Kidney (tissue), 2 donors: ENCODE results near the gene CCDC141.

DNA sequence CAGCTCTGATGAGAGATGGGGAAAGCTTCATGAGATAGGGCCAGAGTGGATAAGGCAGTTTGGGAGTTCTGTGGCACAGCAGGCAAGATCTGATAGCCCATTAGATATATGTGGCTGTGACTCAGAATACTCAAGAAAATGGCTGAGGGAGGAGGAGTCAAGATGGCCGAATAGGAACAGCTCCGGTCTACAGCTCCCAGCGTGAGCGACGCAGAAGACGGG lies 99.7 kb downstream of the PDE11A start:
- PRO-cap, result no peak
- RRBS, result no CpG with 5 or more reads among the region's 6 CpGs

- PRO-cap, result no peak
- RRBS, result no CpG with 5 or more reads among the region's 11 CpGs
Observed at GRCh38 chr2:178588886-178589782, 108.9 kb downstream of the PLEKHA3 start.

DNA sequence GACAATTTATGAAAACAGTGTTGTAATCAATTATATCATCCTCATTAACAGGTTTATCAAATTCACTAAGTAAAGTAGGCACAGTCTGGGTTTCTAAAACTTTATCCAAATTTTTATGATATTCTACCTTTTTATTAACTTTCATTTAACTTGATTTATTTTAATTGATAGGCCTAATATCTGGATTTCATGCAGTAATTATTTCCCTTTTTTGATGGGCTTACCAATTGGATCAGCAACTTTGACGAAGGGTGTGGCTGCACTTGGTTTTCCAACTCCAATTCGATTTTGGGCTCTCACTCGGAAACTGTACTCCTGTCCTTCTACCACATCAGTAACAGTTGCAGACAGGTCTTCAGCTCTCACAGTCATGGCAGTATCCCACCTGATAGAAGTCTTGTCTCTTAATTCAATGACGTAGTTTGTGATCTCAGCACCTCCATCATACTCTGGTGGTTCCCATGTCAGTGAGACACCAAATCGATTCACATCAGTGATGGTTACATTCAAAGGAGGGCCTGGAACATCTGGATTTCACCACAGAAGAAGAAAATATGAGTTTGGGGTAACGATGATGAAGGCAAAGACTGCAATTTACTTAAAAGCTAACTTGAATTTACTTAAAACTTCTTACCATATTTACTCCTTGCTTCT lies 137.4 kb downstream of the PLEKHA3 start:
- PRO-cap, result no peak
- RRBS, result no CpG with 5 or more reads among the region's 6 CpGs

- PRO-cap, result no peak
- RRBS, result no CpG with 5 or more reads among the region's 5 CpGs
Observed at GRCh38 chr2:178729891-178730230, 77.4 kb downstream of the TTN start.

DNA sequence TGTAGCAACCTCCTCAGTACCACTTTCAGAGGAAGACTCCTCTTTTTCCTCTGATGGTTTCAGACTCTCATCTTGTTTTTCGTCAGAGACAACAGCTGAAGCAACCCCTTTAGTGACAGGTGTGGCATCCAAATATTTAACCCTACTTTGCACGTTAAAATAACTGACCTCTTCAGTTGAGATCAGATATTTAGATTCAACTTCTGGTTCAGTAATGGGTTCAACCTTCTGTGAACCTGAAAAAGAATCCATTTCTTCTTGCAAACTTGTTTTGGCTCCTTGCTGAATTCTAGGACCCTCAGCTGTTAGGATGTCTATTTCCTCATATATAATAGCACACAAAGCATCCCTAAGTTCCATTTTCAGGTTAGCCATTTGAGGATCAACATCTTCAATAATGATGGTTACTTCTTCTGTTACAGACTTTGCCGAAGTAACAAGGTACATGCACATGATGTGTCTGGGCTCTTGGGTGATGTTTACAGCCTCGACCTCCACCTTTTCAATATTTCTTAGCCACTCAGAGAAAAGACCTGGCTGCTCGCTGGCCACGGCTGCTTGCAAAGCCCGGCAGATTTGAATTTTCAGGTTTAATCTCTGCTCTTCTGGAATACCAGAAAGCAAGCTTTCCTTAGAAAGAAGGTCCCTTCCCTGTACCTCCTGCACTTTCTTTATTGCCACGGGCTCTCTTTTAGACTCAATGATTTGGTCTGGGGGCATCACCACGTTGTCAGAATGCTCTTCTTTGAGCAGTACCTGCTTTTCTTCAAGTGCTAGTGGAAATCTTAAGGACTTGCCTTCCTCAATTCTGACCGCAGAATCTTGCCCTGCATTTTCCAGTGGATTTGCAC lies 67.5 kb downstream of the TTN start:
- PRO-cap, result no peak
- RRBS, result no CpG with 5 or more reads among the region's 10 CpGs

DNA sequence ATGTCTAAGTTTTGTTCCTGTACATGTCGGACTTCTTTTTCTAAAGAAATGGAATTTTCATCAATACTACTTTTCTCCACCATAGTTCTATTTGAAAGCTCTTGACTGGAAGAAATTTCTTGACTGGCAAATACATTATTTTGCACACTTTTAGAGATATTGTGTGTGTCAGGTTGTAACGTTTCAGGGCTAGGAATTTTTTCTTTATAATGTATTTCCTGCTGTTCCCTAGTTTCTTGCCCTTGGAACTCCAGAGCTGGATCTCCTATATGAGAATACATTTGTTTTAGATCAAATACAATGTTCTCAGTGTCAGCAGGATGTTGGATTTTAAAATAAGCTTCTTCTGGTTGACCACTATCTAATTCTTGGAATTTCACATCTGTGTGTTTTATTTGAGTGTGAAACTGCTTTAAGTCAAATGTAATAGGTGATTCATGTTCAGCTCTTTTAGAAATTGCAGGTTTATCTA lies 58.9 kb downstream of the TTN start:
- PRO-cap, result no peak
- RRBS, result no CpG with 5 or more reads among the region's 2 CpGs

DNA sequence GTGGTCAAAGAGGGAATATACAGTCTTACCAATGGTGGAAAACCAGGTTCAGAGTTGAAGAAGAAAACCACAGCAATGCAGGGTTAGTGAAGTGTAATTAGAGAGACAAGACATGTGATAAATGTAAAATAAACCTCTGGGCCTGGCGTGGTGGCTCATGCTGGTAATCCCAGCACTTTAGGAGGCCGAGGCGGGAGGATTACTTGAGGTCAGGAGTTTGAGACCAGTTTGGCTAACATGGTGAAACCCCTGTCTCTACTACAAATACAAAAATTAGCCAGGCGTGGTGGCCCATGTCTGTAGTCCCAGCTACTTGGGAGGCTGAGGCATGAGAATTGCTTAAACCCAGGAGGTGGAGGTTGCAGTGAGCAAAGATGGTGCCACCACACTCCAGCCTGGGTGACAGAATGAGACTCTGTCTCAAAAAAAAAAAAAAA lies 2.3 kb downstream of the TTN start:
- PRO-cap, result no peak
- RRBS, result no CpG with 5 or more reads among the region's 4 CpGs

GRCh38 chr2:179049001-179050406 lies at the start of gene CCDC141:
TSS of gene CCDC141 (minus strand) at chr2:179050137.
- PRO-cap, result no peak
- RRBS, result no CpG with 5 or more reads among the region's 16 CpGs

DNA sequence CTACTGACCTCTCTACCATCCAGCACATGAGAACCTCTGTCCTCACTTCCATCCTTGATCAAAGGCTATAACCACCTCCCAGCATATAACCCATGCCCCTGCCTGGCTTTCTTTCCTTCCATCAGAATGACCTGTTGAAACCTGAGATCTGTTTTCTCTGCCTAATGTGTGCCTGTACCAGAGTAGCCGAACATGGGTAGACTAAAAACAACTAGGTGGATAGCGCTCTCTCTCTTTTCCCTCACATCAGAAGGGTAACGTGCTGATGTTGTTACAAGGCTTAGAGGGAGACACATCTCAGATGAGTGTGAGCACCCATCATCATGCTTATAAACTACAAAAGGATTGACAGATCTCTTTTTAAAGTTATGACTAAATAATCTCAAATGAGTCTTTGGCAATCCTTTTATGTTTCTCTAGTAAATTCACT lies 75.4 kb upstream of the CCDC141 start:
- PRO-cap, result no peak
- RRBS, result no CpG with 5 or more reads among the region's 3 CpGs

- PRO-cap, result no peak
- RRBS, result no CpG with 5 or more reads among the region's 4 CpGs
Observed at GRCh38 chr2:179125722-179126751, 76.1 kb upstream of the CCDC141 start.

- PRO-cap, result no peak
- RRBS, result no CpG with 5 or more reads among the region's 6 CpGs
Observed at GRCh38 chr2:179140588-179141444, 90.9 kb upstream of the CCDC141 start.

- PRO-cap, result no peak
- RRBS, result no CpG with 5 or more reads among the region's 1 CpG
Observed at GRCh38 chr2:179220510-179221059, 44.0 kb downstream of the SESTD1 start.

- PRO-cap, result no peak
- RRBS, result no CpG with 5 or more reads among the region's 8 CpGs
Observed at GRCh38 chr2:179745432-179746300, 115.7 kb downstream of the ZNF385B start.

DNA sequence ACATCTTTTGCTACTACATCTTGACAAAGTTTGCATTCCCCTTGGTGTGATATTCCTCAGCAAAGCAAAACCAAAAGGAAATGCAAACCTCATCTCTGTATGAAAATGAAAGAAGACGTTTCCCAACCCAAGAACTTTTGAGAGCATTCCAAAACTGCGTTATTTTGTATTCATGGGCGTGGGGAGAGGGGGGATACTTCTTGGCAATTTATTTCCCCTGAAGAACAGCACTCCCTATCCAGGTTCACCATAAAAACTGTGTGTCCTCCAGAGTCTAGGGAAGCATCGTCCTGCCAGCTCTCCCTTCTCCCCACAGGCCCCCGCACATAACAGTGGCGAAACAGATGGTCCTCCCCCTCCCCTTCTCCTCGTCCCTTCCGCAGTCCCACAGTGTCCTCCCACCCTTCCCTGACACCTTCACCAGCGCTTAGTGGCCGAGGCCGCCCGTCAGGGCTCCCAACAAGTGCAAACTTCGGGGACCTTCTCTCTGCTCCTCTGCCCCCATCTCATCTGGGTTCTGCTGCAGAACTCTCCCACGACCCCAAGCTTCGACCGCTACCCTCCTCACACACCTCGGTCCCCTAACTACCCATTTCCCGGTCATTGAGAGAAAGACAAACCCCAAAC lies 1.2 kb downstream of the ZNF385B start:
- PRO-cap, result no peak
- RRBS, result no CpG with 5 or more reads among the region's 18 CpGs

GRCh38 chr2:181014121-181014711 lies 33.8 kb downstream of the UBE2E3 start:
- PRO-cap, result no peak
- RRBS, result no CpG with 5 or more reads among the region's 3 CpGs

DNA sequence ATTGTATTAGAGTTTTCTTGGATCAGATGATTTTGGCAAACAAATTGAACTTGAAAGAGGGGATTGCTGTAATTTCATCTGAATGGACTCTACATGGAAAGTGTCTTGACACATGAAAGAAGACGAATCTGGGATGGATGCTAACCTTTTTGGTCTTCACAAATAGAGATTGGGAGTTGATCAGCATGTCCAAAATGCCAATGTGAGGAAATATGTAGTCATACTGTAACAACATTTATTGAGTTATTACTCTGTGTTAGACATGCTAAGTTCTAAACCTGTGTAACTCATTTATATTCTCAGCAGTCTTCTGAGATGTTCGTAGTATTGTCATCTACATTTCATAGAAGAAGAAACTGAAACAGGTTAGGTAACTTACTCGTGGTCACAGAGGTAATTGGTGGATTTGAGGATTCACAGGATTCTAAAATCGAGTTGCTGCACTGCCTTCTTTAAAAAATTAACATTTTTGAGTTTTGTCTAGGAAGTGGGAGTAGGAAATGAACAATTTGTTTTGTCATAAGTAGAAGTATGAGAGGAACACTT lies 162.1 kb downstream of the UBE2E3 start:
- PRO-cap, result no peak
- RRBS, result no CpG with 5 or more reads among the region's 4 CpGs

DNA sequence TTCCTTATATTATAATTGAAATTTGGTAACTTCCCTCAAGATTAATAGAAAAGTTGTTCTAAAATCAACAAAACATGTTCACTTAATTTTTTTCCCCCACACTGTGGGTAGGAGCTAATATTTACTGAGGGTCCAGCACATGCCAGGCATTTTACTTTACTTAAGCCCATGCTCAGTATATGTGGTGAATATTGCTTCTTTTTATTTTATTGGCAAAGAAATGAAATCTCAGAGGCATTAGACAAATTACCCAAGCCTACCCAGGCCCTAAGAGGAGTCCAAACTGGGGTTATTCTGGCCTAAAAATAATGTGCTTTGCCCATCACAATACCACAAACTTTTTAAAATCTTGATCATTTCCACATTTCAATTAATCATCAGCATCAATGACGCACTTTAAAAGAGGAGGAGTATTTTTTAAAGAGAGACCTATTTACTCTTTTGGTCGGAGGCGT lies 152.2 kb upstream of the ITGA4 start:
- PRO-cap, result no peak
- RRBS, result no CpG with 5 or more reads among the region's 3 CpGs

GRCh38 chr2:181459544-181459819 lies 2.3 kb downstream of the ITGA4 start:
- PRO-cap, result no peak
- RRBS, result no CpG with 5 or more reads among the region's 2 CpGs

DNA sequence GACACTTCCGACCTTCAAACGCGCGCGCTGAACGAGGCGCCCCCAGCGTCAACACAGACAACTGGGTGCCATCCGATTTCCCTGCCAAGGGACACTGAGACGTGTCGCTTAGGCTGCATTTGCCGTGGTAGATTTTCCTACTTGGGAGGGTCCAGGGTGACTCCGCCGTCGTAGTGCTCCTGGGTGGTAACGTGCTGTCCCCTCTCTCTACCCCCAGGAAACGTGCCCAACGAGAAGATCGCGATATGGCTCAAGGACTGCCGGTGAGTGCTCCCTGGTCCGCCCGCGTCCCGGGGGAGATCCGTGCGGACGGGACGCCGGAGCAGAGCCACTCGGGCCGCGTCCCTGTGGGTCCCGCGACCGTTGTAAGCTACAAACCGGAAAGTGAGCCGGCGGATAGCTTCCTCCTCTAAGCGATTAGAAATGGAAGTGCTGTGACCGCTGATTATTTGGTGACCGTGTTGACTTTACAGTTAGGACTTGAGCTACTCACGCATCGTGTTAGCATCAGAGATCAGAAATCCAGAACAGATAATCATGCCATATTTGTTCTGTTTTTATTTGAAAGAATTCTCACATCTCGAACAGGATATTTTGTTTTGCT lies 970 bp downstream of the ITPRID2 start:
- PRO-cap, result bidirectional peak, plus-strand start at position 298 of the sequence, minus-strand start at position 367 of the sequence
- RRBS, result 2% methylated on average over 8 of the region's 45 CpGs

DNA sequence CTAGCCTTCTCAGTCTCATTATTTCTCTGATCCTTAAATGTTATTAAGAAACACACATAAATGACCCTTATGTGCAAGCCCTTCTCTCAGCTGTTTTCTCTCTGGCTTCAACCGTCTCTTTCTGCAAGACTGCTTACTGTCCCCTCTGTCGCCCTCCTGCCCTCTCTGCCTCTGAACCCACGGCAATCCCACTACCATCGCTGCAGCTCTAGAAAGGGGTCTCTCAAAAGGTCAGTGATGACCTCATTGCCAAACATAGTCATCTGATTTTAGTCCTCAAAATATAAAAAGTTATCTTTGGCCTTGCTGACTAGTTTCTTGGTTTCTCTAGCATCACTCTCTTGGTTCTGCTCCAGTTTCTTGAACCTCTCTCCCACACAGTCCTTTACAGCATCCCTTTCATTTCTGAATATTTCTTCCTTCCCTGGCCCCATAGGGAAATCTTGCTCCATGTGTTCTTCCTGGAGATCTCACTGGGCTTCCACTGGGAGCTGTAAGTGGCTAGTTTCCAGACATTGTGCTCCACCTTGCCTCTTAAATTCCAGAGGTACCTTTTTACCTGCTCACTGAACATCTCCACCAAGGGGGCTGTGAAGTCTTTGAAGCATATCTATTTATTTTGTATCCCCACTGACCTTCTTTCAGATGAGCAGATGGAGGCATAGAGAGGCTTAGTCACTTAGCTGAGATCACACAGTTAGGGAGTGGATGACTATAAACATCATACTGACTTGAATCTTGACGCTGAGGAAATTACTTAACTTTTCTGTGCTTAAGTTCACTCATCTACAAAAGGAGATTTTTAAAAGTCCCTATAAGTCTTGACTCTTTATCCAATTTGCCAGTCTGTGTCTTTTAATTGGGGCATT lies 96.1 kb downstream of the PDE1A start:
- PRO-cap, result no peak
- RRBS, result no CpG with 5 or more reads among the region's 5 CpGs